Left cardiac atrium (tissue), 1 donor: ENCODE data around the genes P4HA2 and PDLIM4.

- PRO-cap = no peak
Measured at GRCh38 chr5:131630763-131631210, 4.2 kb downstream of the RAPGEF6 start.

DNA sequence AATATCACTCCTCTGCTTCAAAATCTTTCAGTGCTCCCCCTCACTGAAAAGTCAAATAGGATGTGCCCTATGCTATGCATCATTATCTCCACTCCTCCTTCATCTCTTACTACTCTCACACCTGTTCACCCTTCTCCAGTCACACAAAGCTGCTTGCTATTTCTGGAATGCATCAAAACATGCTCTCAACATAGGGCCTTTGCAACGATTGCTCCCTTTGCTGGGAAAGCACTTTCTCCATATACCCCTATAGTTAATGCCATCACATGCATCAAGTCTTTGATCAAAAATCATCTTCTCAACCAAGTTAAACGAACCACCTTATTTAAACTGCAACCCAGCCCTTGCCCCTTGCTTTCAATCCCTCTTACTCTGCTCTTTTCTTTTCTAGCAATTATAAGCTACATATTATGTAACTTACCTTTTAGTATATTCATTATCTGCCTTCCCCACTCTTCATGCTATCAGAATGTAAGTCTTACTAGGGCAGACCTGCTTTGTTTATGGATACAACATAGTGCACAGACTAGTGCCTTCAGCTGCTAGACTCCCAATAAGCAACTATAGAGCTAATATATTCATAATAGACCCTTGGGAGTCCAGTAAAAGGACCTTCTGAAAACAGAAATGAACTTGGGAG, 2.8 kb downstream of the RAPGEF6 start:
- PRO-cap = no peak

GRCh38 chr5:131711870-131712756, 77.1 kb upstream of the RAPGEF6 start:
- PRO-cap = no peak

- PRO-cap = no peak
Measured at GRCh38 chr5:131714548-131715047, 79.6 kb upstream of the RAPGEF6 start.

DNA sequence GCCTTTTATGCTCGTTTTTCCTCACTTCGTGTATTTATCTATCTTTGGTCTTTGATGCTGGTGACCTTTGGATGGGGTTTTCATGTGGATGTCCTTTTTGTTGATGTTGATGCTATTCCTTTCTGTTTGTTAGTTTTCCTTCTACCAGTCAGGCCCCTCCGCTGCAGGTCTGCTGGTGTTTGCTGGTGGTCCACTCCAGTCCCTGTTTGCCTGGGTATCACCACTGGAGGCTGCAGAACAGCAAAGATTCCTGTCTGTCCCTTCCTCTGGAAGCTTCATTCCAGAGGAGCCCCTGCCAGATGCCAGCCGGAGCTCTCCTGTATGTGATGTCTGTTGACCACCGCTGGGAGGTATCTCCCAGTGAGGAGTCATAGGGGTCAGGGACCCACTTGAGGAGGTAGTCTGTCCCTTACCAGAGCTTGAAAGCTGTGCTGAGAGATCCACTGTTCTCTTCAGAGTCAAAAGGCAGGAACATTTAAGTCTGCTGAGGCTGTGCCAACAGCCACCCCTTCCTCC, 68.0 kb downstream of the FNIP1 start:
- PRO-cap = no peak

GRCh38 chr5:131797138-131797865, 485 bp upstream of the FNIP1 start:
- PRO-cap = bidirectional peak, plus-strand start at chr5:131797263, minus-strand start at chr5:131797000

DNA sequence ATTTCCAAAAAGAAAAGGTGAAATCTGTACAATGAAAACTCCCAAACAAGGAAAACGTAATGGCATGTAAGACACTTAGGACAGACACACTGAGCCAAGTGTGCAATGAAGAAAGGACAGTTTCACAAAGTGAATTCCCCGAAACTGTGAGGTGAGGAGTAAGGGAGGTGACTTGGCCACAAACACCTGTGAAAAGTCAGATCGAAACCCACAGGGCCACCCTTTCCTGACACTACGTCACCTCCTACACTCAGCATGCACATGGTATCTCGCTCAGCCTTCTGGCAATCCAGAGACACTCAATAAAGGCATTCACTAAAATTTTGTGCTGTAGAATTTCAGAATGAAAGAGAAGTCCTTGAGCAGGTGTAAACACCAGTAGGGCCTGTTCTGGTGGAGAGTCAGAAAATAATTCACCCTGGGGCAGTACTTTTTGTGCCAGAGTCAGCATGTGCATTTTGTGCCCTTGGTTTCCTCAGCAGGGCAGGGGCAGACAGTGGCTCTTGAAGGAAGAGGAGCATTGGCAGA, 8.8 kb upstream of the ACSL6 start:
- PRO-cap = no peak

DNA sequence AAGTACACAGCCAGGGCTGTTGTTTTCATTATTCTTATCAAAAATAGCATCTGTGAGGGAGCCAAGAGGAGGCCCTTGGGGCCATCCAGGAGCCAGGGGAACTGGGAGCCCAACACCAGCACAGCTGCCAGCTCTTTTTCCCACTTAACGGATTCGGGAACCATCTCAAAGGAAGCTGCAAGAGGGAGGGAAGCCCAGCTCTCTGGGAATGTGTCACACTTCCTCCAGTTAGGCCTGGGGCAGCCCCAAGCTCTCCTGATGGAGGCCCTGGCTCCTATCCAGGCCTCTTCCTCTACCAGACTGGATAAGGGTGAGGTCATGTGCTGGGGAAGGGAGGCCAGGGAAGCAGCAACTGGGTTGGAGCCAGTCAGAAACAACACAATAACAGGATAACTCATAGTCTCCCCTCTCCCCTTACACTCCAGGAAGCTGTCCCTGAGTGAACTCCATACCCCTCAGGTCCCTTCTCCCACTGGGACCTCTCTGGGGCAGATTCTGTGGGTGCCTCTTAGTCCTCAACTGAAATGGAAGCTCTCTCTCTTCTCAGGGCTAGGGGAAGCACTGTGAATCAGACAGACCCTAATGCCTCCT, 12.8 kb downstream of the CSF2 start:
- PRO-cap = no peak

GRCh38 chr5:132227709-132228493, at the start of gene P4HA2:
P4HA2 (minus strand) TSS chr5:132227853.
- PRO-cap = bidirectional peak, plus-strand start at chr5:132227901, minus-strand start at chr5:132227851

- PRO-cap = bidirectional peak, plus-strand start at chr5:132257696, minus-strand start at chr5:132257489
Measured at GRCh38 chr5:132256978-132258309, at the start of gene PDLIM4. PDLIM4 (plus strand) TSS chr5:132257696.

- PRO-cap = no peak
Measured at GRCh38 chr5:132294686-132295710, 804 bp downstream of the SLC22A4 start.

DNA sequence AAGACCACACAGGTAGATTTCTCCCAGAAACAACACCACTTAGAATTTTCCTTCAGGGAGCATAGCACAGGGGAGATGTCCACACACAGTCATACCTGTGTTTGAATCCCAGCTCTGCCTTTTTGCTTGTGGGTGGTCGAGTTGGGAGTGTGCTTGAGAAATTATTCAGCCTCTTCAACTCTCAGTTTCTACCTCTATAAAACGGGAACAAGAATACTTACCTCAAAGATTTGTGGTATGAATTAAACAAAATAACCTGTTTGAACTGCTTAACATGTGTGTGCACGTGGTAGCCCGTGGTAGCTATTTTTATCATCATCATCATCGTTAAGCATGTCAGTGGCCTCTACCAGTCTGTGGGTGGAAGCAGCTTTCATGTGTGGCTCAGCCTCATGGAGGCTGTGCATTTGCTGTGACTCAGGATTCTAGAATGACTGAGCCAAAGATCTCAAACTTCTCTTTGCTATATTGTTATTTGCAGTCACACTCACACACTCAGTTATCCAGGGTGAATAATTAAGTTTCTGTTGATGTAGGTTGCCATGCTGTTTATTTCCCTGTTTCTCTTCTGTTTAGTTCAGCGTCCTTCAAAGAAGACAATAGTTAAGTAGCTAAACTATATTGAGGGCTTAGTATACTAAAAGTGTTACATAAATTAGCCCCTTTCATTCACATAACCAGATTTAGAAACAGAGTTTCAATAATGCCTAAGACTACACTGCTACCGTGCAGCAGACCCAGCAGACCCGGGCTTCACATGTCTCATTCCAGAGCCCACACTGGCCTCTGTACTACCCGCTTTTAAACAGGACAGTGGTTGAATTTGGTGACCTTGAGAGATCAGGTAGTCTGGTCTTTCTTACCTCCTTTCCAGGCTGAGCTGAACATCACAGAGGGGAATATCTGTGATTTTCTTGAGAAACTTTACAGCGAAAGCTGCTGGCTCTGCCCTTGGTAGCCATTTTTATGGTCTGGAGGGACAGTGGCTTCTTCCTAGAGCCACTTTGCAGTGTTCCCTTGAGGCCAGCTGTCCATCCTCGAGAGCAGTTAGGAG, 56.2 kb downstream of the SLC22A5 start:
- PRO-cap = no peak

DNA sequence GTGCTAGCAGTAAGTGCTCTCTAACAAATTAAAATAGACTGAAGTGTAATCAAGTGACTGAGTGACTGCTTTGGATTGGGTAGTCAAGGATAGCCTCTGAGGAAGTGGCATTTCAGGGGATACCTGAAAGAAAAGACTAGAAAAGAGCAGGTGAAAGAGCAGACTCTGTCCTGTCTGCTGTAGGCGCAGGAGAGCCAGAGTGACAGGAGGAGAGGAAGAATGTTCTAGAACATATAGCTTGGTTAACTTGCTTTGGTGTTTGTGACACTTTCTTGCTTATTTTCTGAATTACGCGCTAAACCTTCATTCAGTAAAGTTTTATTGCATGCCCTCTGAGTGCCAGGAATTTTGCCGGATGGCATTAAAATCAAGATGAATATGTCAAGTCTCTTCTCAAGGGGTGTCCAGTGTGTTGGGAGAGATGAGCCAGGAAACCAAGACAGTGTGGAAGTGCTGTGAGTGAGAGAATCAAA, 59.0 kb downstream of the SLC22A5 start:
- PRO-cap = no peak

DNA sequence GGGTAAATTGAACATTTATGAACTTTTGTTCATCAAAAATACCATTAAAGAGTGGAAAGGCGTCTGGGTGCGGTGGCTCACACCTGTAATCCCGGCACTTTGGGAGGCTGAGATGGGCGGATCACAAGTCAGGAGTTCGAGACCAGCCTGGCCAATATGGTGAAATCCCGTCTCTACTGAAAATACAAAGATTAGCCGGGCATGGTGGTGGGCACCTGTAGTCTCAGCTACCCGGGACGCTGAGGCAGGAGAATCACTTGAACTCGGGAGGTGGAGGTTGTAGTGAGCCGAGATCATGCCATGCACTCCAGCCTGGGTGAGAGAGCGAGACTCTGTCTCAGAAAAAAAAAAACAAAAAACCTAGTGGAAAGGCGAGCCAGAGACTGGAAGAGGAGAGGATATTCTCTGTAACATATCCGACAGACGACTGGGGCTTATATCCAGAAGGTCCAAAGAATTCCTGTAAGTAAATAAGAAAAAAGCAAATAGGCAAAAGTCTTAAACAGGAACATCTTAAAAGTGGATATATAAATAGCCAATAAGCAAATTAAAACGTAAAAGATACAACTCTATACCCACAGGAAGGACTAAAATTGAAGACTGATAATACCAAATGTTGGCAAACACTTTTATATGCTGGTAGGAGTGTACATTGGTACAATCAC, 50.2 kb downstream of the IRF1 start:
- PRO-cap = no peak

- PRO-cap = no peak
Measured at GRCh38 chr5:132480762-132481764, 9.5 kb downstream of the IRF1 start.

- PRO-cap = no peak
Measured at GRCh38 chr5:132488948-132489150, 1.7 kb downstream of the IRF1 start.

DNA sequence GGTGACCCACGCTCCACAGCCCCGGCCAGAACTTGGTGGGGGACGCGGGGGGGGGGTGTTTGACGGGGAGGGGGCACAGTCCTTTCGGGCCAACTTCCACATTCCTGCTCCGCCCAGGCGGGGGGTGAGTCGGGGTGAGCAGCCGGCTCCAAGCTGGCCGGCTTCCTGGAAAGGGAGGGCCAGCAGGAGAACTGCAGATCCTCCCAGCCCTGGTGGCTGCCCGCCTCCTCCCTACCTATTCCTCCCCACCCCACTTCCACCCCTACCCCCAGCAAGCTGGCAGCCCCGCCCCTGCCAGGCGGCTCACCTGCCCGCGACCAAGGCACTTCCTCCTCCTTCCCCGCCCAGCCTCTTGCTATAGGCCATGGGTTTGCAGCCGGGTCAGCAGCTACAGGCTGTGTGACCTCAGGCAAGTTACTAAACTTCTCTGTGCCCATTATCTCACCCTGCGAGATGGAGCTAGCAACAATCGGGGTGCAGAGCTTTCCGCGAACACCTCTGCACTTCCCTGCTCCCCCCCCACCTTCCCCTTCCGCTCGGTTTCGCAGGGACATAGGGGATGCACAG, 5.6 kb upstream of the IRF1 start:
- PRO-cap = bidirectional peak, plus-strand start at position 196 of the sequence, minus-strand start at position 126 of the sequence

DNA sequence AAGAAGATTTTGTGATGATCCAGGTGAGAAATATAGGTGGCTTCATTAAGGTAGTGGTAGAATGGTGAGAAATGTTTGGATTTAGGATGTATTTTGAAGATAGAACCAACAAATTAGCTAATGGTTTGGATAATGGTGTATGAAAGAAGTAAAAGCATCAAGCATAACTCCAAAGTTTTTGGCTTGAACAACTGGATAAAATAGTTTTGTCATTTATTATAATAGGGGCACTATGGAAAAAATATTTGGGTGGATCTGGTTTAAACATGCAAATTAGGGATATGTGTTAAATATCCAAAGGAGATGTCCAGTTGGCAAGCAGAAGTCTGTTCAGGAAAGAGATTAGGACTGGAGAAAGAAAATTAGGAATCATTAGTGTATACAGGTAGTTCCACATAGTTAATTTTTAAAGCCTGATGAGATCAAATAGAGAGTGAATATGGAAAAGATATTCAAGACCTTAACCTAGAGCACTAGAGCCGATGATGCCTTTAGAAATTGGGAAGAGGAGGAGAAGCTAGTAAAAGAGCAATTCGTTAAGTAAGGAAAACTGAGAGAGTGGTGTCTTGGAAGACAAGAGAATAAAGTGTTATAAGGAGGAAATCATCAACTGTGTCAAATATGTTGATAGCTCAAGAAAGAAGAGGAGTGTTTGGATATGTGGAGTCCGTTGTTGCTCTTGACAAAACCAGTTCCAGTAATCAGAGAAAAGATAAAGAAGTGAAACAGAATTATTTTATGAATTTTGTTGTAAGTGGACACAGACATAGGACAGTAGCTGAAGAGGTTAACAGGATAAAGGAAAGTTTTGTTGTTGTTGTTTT, 5.8 kb downstream of the RAD50 start:
- PRO-cap = no peak

DNA sequence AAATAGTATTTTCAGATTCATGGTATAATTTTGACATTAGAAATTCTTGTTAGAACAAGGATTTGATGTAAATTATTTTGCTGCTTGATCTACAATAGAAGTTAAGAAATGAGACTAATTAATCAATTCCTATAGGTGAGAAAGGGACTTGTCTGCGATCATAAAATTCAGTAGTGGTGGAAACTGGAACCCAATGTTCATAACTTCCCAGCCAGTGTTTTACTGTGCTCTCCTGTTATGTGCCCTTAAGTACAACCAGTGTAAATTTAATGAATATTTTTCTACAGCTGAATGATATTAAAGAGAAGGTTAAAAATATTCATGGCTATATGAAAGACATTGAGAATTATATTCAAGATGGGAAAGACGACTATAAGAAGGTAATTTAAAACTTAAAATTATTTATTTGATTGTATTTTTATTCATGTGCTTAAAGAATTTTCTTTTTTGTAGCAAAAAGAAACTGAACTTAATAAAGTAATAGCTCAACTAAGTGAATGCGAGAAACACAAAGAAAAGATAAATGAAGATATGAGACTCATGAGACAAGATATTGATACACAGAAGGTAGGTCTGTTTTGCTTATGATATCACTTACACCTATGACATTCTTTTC, 49.0 kb upstream of the IL13 start:
- PRO-cap = no peak

- PRO-cap = no peak
Measured at GRCh38 chr5:132655789-132656616, 2.0 kb upstream of the IL13 start.